NB4 (cell line): ENCODE measurements around the gene DMKN.

DNA sequence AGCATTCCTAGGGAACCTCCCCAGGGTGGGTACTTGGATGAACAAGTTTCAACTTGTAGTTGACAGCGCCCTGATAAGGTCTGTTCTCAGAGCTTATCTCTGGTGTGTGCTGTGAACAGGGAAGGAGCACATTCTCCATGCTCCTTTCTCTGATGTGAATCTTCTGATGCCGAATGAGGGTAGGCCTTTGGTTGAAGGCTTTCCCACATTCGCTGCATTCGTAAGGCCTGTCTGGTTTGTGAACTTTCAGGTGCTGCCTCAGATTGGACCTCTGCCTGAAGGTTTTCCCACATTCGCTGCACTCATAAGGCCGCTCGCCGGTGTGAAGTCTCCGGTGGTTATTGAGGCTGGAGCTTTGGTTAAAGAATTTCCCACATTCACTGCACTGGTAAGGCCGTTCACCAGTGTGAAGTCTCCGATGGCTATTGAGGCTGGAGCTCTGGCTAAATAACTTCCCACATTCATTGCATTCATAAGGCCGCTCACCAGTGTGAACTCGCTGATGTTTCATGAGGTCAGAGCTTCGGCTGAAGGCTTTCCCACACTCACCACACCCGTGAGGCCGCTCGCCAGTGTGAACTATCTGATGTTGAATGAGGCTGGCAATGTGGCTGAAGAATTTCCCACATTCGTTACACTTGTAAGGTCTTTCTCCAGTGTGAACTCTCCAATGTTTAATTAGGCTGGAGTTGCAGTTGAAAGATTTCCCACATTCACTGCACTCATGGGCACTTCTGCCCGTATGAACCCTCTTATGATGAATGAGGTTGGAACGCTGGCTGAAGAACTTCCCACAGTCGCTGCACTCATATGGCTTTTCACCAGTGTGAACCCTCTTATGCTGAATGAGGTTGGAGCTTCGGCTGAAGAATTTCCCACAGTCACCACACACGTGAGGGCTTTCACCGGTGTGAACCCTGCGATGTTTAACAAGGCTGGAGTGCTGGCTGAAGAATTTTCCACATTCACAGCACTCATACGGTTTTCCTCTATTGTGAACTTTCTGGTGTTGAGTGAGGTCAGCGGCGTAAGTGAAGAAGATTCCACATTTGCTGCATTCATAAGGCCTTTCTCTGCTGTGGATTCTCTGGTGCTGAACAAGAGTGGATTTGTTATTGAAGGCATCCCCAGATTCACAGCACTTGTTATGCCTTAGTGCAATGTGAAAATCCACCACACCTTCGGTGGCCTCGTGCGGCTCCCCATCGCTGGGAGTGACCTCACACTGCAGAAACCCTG is 5.7 kb downstream of the ZNF792 start:
- RRBS, result no CpG with 5 or more reads among the region's 32 CpGs

DNA sequence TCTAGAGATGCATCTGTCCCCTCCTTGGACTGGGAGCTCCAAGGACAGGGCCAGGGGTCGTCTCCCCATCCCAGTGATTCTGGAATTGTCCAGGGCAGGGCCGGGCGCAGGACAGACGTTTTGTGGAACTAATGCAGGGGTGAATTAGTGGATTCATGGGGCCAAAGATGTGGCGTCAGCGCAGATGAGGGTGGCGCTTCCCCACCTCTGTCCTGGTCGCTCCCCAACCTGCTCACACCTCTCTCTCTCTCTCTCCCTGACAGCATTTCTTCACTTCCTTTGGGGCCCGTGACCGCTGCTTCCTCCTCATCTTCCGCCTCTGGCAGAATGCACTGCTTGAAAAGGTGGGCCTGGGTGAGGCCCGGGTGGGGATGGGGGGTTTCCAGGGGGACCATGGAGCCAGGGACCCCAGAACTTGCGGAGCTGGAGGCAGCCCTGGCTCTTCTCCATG is 11.1 kb downstream of the GRAMD1A start:
- RRBS, result no CpG with 5 or more reads among the region's 13 CpGs

DNA sequence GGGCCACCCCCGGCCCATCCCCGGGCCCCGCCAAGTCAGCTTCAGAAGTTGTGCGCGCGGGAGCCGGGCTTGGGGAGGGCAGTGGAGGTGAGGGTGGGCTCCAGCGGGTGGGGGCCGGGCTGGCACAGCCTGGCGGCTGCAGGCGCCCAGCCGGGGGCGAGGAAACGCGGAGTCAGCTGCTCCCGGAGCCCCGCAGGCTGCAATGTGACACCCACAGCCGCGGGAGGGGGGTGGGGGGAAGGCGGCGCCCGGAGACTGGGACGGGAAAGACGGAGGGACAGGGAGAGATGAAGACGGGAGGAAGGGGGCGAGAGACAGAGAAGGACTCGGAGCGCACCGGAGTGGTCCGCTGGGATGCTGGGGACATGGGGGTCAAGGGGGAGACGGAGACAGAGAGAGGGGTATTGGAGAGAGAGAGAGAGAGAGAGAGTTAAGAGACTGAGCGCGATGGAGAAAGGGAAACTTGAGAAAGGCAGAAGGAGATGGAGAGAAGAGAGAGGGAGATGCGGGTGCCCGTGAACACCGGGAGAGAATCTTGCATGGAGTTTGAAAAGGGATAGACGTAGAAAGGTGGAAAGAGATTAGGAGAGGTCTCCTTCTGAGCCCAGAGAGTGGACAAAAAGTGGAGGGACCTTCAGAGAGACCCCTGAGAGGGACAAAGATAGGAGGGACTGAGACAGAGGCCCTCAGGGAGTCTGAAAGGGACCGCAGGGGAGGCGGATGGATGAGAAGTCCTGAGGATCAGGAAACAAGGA is 862 bp downstream of the SCN1B start:
- RRBS, result 45% methylated on average over 25 of the region's 39 CpGs

DNA sequence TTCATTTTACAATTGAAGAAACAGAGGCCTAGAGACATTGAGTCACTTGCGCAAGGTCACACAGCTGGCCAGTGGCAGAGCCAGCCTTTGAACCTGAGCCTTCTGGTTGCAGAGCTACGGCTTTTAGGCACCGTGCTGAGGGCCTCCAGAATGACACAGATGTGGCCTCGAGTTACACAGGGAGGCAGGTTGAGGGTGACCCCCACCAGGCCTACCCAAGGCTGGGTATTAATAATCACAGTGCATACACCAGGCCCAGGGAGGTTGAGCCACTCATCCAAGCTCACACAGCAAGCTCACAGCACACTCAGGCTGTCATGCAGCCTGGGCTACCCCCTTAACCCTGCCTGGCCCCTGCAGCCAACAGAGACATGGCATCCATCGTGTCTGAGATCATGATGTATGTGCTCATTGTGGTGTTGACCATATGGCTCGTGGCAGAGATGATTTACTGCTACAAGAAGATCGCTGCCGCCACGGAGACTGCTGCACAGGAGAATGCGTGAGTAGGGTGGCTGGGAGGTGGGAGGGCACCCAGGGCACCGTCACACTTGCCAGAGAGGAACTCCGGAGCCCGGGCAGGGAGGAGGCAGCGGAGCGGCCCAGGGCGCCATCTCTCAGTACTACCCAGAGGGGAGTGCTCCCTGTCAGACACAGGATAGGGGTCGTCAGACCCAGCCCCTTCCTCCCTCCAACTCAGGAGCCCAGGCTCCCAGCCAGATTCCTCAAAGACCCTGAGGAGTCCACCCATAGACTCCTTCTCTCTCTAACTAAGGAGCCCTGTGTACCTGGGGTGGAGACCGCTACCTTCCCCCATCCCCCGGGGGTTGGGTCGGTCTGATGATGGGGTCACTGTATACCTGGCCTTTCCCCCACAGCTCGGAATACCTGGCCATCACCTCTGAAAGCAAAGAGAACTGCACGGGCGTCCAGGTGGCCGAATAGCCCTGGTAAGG is 2.5 kb upstream of the HPN start:
- RRBS, result no CpG with 5 or more reads among the region's 24 CpGs

GRCh38 chr19:35060305-35061072 is 19.0 kb downstream of the HPN start:
- RRBS, result 60% methylated on average over 4 of the region's 29 CpGs

DNA sequence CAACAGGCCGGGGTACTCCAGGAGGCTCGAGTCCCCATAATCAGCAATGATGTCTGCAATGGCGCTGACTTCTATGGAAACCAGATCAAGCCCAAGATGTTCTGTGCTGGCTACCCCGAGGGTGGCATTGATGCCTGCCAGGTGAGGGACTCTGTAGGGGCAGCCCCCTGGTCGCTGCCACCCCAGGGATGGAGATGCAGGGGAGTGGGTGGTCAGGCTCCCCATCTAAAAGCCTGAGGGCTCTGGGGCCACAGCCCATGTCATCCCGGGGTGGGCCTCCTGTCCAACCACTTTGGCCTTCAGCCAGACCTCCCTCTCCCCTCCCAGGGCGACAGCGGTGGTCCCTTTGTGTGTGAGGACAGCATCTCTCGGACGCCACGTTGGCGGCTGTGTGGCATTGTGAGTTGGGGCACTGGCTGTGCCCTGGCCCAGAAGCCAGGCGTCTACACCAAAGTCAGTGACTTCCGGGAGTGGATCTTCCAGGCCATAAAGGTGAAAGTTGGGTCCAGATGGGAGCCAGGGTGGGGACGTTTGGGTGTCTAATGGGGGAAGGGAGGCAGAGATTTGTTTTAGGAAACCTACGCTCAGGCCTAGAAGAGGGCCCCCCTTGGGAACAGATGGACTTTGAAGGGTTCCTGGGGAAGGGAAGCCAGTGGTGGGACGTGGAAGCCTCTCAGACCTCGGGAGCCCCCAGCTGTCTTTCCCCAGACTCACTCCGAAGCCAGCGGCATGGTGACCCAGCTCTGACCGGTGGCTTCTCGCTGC is 24.2 kb downstream of the HPN start:
- RRBS, result 96% methylated on average over 2 of the region's 22 CpGs

- RRBS, result 100% methylated on average over 3 of the region's 18 CpGs
Observed at GRCh38 chr19:35106104-35106753, 9.4 kb upstream of the FXYD3 start.

- RRBS, result no CpG with 5 or more reads among the region's 19 CpGs
Observed at GRCh38 chr19:35129297-35130338, 5.2 kb downstream of the LGI4 start.

DNA sequence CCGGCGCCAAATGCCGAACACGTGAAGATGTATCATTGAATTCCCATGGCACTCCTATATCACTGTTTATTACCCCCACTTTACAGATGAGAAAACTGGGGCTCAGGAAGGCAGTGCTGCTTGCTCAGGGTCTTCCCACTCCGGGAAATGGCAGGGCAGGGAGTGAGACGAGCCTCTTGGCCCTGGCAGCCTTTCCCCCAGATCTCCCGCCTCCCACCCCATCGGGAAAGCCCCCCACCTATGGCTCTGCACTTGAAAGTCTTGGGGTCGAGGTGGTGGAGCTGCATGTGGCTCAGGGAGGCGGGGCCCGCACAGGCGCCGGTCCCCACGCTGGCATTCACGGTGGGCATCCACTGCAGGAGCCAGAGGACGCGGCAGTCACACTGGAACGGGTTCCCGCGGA is 3.7 kb downstream of the LGI4 start:
- RRBS, result no CpG with 5 or more reads among the region's 20 CpGs

DNA sequence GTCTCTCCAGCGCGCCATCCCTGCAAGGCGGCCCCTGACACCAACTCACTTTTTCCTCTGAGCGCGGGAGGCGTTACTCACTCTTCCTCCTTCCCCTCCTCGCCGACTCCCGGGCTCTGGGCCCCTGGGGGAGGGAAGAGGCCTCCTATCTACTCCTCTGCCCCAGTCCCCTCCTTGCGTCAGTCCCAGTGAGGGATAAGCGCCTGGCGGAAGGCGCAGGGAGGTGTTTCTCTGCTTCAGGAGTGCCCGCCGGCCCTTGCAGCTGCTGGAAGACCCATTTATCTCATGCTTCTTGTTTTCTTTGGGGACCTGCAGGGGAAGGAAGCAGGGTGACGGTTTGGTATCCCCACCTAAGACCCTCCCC is 480 bp downstream of the FXYD5 start:
- RRBS, result no CpG with 5 or more reads among the region's 16 CpGs

- RRBS, result 100% methylated on average over 2 of the region's 21 CpGs
Observed at GRCh38 chr19:35254382-35255506, 5.9 kb downstream of the LSR start.

DNA sequence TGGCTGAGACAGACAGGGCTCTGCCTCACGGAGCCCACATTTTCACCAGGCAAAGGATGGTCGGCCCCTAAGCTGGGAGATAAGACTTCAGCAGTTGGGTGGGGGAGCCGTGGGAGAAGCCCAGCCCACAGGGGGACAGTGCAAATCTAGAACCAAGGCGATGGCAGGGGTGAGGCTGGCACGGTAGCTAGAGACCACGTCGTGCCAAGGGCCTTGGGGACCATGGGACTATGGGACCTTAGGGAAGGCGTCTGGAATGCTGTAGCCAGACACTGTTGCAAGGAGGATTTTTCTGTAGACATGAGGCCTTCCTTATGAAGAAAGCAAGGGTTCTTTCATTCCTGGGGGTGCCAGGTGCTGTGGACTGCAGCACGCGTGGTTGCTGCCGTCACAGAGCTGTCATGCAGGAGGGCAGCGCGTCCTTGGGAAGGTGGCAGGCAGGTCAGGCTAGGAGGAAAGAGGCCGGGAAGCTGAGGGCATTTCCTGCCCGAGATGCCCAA is 8.4 kb downstream of the LSR start:
- RRBS, result no CpG with 5 or more reads among the region's 15 CpGs

GRCh38 chr19:35268233-35268317 is 687 bp upstream of the USF2 start:
- RRBS, result no CpG with 5 or more reads among the region's 7 CpGs

DNA sequence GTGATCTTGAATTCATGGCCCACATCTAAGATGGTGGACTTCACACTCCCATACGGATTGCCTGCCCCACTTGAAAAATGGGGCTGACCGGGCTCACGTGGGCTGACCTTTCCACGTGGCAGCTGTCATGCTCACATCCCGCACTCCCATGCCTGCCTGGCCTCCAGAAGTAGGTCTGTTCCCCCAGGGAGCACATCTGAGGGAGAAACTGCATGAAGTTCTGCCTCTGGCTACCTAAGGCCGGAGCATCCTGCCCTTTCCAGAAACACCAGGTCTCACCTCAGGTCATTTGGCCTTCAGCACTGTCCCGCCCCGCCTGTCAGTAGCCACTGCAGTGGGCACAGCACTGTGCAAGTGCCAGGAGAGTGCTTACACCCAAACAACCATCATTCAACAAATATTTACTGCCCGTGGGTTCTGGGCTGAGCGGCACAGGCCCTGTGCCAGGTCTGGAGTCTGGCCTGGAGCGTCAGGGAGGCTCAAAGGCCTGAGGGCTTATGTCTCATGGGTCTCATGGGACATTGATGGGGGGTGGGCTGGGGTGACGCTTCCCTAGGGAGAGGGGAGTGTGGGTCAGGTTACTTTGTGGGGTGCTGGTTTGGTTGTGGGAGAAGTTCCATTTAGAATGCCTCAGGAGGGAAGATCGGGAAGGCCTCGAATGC is 2.7 kb downstream of the USF2 start:
- RRBS, result 100% methylated on average over 1 of the region's 14 CpGs

GRCh38 chr19:35273122-35273323 is 4.3 kb downstream of the USF2 start:
- RRBS, result no CpG with 5 or more reads among the region's 4 CpGs

DNA sequence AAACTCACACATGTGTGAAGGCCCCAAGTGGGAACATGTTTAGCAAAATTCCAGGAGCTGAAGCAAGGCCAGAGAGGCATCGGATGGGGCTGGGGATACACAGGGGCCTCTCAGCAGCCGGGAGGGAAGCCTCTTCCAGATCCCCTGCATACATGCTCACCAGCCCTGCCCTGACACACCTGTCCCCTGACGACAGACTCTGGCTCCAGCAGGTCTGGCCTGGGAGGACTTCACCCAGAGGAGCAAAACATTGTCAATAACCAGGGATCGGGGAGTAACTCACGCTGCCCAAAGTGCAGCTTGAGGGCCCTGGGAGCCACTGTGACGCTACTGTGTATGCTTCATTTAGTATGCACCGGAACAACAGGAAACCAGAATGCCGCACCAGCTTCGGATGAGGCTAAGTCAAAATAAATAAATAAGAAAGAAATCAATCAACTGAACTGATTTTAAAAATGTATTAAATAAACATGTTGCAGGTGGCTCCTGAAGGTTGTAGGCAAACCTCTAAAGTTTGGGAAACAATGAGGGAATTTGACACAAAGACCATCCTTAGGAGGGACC is 12.4 kb upstream of the CD22 start:
- RRBS, result no CpG with 5 or more reads among the region's 9 CpGs

DNA sequence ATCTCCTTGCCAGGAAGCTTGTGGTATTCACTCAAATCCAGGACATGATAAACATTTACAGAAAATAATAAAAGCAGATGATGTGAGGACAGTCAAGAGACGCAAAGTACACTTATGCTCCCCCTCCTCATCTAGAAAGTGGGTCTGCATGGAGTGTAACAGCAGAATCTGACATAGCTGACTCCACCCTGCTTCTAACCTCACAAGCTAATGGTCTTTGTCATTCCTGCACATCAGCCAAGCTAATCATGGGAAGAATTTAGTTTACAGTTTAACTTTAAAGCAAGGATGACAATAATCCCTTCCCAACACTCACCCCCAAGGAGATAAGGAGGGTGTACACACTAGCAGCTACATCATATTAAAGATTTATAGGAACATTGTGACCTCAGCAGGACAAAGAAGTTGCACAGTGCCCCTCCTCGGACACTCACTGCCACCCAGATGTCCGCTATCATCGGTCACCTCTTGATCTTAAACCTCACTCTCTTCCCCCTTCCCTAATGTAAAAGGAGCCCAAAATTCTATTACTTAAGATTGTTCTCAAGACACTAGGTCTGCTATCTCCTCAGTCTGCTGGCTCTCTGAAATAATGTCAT is 17.7 kb upstream of the FFAR2 start:
- RRBS, result no CpG with 5 or more reads among the region's 4 CpGs

DNA sequence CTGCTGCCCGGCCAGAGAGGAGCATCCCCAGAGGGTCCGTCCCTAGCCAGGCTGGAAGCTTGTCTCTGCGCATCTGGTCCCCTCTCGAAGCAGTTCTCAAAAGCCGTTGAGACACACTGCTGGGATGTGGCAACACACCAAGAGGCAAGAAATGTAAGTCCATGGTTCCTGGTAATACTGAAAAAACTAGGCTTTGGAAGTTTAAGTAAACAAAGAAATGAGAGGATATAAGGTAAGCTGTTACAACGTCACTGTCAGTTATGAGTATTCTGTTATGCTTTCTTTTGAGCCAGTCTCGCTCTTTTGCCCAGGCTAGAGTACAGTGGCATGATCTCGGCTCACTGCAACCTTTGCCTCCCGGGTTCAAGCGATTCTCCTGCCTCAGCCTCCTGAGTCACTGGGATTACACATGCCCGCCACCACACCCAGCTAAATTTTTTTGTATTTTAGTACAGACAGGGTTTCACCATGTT is 15.0 kb upstream of the FFAR2 start:
- RRBS, result no CpG with 5 or more reads among the region's 11 CpGs

GRCh38 chr19:35509655-35510865 is 3.4 kb downstream of the DMKN start:
- RRBS, result 29% methylated on average over 4 of the region's 53 CpGs

GRCh38 chr19:35513229-35513952 is at the start of gene DMKN:
DMKN (minus strand) TSS chr19:35513649.
- RRBS, result no CpG with 5 or more reads among the region's 13 CpGs